ENCODE measurements around a stretch of chr1.

GRCh38 chr1:207334865-207335566 lies 13.5 kb downstream of the CD55 start:
- PRO-cap = no peak

GRCh38 chr1:207393251-207393886 lies 60.8 kb upstream of the CR2 start:
- PRO-cap = no peak

- PRO-cap = no peak
These were observed 39.4 kb upstream of the CR2 start for GRCh38 chr1:207414574-207415212.

GRCh38 chr1:207752214-207753039 lies 573 bp downstream of the CD46 start:
- PRO-cap = bidirectional peak, plus-strand start at chr1:207752391, minus-strand start at chr1:207752301

GRCh38 chr1:207802720-207803109 lies 50.9 kb downstream of the CD46 start:
- PRO-cap = no peak

GRCh38 chr1:207817654-207818896 lies 66.2 kb downstream of the CD46 start:
- PRO-cap = no peak

- PRO-cap = no peak
These were observed 70.3 kb downstream of the CD46 start for GRCh38 chr1:207822112-207822547.

DNA sequence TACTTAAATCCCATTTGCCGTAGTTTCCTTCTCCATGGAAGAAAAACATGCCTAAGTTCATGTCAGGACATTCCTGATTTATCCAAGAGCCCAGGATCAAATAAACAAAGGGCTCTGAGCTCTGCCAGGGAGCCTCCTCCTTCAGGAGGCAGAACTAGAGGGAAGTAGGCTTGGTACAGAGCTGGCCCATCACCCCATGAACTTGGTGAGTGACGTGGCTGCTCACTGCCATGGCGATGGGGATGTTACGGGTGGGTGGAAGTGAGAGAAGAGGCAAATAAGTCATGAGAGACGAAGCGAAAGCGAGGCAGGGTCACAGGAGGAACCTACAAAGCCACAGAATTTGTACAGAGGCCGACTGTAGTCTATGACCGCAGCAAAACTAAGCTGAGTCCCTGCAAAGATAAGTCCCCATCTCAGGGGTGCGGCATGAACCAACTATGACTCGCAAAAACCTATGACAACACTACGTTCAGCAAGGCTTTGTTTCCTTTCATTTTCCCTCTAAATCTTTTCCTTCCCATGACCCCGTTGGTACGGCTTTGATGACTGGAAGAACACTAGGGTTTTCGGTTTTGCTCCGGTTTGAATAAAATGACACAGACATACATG lies 73.9 kb downstream of the CD46 start:
- PRO-cap = no peak

DNA sequence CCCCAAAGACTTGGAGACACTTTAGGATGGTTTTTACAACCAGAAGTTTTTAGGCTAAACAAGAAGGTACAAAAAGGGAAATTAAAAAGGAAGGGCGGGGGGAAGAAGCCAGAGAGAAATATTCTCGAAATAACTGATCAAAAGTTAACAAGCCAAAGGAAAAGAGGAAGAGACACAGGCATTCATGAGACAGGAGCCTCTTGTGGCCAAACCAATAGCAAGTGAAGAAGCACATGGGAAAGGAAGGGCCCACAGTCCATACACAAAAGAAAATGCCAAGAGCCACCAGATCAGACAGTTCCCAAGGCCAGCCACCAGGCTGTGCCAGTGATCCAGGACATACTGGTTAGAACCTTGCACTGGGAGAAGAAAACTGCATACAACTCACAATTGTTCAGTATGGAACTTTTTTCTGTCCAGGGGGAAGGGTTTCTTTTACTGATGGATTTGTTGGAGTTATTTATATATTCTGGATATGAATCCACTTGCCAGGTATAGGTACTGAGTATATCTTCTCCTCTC lies 76.7 kb downstream of the CD46 start:
- PRO-cap = no peak

DNA sequence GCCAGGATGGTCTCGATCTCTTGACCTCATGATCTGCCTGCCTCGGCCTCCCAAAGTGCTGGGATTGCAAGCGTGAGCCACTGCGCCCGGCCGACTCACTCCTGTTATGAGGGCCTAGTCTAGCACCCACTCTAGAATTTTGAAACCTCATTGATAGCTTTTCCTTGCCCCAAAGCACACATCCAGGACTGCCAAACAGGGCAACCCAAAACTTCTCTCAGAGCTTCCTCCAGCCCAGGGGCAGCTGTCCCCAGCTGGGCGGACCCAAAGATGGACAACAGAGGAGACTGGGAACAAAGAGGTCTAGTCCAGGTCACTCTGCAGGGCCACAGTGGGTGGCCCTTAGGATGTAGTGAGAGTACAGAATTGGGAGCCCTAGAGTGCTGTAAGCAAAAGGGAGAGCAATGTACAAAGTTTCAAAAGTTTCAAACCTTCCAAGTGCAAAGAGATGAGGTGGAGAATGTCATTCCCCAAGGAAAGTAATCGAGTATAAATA lies 1.3 kb downstream of the CD34 start:
- PRO-cap = no peak

- PRO-cap = no peak
These were observed 11.7 kb upstream of the CD34 start for GRCh38 chr1:207922656-207922963.

DNA sequence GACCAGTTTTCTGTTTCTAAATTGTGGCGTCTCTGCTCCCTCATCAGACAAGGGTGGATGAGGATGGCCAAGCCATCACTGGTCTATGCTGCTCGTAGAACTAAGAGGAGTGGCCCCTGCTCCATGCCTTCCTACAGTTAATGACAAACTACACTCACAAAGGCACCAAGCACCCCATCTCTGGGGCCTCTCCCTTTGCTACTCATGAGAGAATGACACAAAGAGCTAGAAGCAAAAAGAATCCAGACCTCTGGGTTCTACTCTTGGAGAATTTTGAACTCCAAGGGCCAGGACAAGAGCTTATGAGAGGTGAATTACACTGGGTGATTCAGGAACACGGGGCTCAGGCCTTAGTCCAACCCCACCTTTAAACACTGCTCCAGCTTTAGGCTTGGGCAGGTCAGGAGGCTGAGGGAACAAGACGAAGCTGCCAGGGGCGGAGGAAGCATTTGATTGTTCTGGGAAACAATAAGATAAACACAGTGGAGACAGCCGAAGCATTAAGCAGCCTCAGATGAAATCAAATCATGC lies 93.5 kb downstream of the PLXNA2 start:
- PRO-cap = no peak

DNA sequence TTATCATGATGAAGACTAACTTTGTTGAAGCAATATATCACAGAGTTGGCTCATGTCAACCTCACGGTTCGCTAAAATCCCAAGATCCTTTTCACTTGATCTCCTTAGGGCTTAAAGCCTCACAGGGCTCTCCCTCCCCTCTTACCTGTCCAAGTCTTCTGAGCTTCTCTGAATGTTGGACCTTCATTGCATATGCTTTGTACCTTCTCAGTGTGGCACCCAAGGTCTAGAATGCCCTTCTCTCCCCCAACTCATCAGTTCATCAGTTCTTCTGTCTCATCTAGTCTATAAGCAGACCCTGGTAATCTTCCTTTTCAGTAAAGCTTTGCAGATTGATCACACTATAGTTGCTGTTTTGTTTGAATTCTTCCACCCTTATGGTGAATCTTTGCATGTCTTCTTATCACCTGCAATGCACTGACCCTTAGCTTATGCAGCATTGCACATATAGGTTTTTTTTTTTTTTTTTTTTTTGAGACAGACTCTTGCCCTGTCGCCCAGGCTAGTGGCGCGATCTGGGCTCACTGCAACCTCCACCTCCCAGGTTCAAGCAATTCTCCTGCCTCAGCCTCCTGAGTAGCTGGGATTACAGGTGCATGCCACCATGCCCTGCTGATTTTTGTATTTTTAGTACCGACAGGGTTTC lies 37.7 kb downstream of the PLXNA2 start:
- PRO-cap = no peak

DNA sequence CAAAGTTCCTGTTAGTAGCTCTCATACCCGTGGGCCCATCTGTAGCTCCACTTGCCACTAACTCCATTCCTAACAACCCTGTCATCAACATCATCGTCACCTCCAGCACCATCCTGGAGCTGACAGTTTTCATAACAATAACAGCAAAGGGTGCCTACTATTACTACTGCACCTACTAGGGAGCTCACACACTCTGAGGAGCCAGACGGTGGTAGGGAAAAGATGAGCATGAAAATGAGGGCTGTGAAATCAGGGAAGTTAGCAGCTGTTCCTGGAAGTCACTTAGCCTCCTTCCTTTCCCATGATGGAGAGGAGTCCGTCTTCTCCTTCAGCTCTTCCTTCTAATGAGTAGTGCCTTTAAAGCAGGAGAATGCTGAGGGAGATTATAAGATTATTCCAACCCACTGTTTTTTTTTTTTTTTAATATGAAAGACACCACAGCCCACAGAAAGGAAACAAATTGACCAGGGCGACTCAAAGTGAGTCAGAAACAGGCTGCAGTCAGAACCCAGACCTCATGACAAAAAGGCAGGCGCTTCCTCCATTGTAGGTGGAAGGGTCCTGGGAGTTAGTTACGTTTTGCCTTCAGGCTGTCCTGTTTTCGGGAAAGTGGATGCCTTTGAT lies 21.2 kb downstream of the PLXNA2 start:
- PRO-cap = no peak

- PRO-cap = no peak
These were observed 8.3 kb upstream of the PLXNA2 start for GRCh38 chr1:208252453-208252856.

DNA sequence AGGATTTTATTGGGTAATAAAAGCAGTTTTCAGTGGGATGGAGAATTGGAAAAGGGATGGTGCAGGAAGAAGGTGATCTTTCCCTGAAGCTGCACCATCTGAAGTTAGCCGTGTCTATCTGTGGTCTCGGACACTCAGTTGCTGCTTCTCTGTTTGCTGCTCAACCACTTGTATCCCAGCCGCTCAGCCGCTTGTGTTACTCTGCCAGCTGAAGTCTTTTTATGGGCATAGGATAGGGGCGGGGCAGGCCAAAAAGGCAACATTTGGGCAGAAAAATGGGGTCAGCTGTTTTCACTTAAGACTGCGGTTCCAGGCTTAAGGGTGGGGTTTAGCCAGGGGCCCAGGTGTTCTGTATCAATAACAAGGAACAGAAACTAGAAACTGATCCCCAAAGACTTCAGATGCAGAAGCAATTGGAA lies 450.4 kb upstream of the CAMK1G start:
- PRO-cap = no peak

GRCh38 chr1:209433837-209434188 lies 149.7 kb upstream of the CAMK1G start:
- PRO-cap = no peak

- PRO-cap = no peak
These were observed 55.4 kb upstream of the CAMK1G start for GRCh38 chr1:209528005-209528632.

- PRO-cap = no peak
These were observed 932 bp downstream of the CAMK1G start for GRCh38 chr1:209584432-209584859.

DNA sequence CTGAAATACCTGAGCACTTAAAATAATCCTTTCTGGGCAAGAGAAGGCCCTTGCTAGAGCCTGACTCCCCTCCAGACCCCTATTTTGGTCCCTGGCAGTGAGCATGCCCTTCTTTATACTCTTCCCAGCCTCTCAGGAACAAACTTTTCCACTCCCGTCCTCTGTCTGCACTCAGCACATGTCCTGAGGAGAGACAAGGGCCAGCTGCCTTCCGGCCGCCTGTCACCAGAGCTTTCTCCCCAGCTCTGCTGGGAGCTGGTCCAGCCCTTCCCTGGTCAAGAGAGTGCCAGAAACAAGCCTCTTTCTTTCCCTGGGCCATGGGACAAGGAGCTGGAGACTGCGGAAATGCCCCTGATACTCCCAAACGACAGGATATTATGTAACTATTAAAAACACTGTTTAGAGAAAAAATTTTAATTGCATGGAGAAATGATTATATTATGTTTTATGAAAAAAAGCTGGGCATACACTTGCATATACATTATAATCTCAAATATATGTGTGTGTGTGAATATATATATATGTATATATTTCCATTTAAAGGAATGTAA lies 10.4 kb downstream of the LAMB3 start:
- PRO-cap = no peak